Measurements from ENCODE around the genes DENND5B, FGD4 and ALG10B.

DNA sequence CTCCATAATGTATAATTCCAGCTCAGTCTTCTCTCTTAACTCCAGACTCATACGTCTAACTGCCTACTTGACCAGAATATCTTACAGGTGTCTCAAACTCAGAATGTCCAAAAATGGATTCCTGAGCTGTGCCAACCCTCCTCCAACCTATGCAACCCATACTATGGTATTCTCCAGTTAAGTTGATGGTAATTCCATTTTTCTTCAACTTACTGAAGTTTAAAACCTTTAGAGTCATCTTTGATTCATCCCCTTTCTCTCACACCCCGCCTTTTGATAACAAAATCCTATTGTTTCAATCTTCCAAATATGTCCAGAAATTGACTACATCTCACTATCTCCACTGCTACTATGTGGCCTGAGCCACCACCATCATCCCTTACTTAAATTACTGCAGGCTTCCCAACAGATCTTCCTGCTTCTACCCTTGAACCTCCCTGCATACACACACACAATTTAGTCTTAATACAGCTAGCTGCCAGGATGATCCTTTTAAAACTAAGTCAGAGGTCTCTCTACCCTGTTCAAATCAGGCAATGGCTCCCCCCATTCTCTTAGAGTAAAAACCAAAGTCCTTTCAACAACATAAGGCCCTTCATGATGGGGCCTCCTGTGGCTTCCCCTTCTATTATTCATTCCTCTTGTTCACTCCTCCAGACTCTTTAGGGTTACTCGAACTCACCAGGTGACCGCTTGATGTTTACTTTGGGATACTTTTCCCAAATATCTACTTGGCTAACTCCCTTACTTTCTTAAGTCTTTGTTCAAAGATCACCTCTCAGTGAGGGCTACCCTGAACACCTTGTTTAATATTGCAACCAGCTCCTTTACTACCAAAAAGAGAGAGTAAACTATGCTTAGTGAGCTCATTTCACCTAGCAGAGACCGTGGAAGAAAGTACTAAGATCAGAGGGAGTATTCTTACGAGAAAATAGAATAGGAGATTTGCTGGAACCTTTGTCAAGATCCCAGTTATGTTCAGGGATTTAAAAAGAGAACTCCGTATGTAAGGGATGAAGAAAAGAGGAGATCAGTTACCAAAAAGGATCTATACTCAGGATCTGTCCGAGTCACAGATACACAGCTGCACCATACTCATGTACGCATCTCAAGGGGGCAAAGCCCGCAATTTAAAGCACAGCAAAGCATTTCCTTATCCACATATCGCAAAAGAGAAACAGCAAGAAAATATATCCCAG is 30.4 kb downstream of the DENND5B start:
- RRBS, 2 experiments, result no CpG with 5 or more reads among the region's 11 CpGs
CAGE:
- cytosol, long polyA minus RNA, result no peak
- cytosol, long polyA plus RNA, result no peak
- long polyA plus RNA, result no peak
- nucleus, long polyA minus RNA, result no peak
- nucleus, long polyA plus RNA, result no peak

DNA sequence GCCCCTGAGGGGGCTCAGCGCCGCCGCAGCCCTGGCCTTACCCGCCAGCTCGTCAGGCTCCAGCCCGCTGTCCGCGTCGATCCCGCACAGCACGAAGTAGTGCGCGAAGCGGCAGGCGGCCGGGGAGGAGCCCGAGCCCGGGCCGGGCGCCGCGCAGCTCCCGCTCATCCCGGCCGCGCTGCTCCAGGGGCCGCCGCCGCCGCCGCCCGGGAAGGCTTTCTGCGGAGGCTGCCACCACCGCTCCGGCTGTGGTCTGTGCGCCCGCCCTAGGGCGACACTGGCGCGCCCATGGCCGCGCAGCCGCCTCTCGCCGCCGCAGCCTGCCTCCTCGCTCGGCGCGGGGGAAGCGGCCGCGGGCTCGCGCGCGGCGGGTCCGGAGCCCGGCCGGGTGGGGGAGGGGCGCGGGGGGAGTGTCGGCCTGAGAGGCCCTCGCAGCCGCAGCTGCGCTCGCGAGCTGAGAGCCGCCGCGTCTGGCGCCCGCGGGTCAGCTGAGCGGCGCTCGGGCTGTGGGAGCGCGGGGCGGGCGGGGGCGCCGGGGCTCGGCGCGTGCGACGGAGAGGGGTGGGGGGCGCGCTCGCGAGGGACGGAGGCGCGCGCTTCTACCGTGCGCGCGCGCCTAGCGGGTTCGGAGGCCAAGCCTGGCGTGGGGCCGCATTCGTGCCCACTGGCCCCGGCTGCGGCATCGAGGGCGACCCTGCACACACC is at the start of gene DENND5B:
TSS of gene DENND5B (minus strand) at position 472 of the 705 bp plus-strand sequence.
- RRBS, 2 experiments, result under 1 to 2% methylated on average over 9 of the region's 111 CpGs
CAGE:
- cytosol, long polyA minus RNA, result no peak
- cytosol, long polyA plus RNA, result no peak
- long polyA plus RNA, result no peak
- nucleus, long polyA minus RNA, result no peak
- nucleus, long polyA plus RNA, result no peak

DNA sequence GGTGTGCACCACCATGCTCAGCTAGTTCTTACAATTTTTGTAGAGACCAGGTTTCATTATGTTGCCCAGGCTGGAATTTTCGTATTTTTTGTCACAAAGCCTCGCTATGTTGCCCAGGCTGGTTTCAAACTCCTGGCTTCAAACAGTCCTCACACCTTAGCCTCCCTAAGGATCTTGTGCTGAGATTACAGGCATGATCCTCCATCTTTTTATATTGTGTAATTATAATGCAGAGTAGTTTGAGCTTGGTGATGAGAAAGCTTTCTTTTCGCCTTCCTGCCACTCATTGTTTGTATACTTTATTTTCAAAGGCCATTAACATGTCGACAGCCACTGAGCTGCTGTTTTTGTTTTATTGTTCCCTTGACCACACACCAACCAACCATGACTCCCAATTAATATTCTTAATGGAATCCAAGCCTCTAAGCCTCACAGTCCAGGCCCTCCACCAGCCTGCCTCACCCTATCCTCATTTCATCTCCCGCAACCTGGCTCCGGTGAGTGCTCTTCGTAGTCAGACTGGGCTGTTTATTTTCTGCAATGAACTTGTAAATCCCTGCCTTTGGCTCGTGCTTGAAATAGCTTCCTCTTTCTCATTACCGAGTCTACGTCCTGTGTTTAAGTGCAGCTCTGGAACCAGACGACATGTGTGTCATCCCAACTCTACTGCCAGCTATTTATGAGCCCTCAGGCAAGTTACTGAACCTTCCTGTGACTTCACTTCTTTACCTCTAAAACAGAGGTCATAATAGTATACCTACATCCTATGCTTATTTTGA is 12.5 kb upstream of the ETFBKMT start:
- RRBS, 2 experiments, result no CpG with 5 or more reads among the region's 11 CpGs
CAGE:
- cytosol, long polyA minus RNA, result no peak
- cytosol, long polyA plus RNA, result no peak
- long polyA plus RNA, result no peak
- nucleus, long polyA minus RNA, result no peak
- nucleus, long polyA plus RNA, result no peak

- RRBS, 2 experiments, result no CpG with 5 or more reads among the region's 6 CpGs
CAGE:
- cytosol, long polyA minus RNA, result no peak
- cytosol, long polyA plus RNA, result no peak
- long polyA plus RNA, result no peak
- nucleus, long polyA minus RNA, result no peak
- nucleus, long polyA plus RNA, result no peak
These were observed 513 bp downstream of the AMN1 start for GRCh38 chr12:31728375-31728640.

DNA sequence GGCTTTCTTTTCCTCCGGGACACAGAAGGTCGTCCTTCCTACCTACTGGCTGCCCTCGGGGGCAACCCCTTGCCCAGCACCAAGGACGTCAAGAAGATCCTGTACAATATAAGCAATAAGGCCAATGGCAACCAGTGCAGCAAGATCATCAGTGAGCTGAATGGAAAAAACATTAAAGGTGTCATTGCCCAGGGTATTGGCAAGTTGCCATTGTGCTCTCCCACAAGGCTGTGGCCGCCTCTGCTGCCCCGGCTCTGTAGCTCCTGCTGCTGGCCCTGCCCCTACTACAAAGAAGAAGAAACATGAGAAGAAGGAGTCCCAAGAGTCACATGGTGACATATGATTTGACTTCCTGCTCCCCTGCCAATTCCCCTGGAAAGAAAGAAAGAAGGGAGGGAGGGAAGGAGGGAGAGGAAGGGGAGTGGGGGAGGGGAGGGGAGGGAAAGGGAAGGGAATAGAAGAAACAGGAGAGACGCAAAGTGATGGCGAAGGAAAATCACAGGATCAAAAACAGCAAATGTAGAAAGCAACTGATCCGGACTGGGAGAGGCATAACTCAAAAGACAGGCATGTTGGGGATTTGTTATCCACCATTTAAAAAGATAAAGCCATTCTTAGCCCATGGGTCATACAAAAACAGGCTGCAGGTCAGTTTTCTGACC is 61.3 kb upstream of the RESF1 start:
- RRBS, 2 experiments, result no CpG with 5 or more reads among the region's 9 CpGs
CAGE:
- cytosol, long polyA minus RNA, result no peak
- cytosol, long polyA plus RNA, result no peak
- long polyA plus RNA, result no peak
- nucleus, long polyA minus RNA, result no peak
- nucleus, long polyA plus RNA, result no peak

DNA sequence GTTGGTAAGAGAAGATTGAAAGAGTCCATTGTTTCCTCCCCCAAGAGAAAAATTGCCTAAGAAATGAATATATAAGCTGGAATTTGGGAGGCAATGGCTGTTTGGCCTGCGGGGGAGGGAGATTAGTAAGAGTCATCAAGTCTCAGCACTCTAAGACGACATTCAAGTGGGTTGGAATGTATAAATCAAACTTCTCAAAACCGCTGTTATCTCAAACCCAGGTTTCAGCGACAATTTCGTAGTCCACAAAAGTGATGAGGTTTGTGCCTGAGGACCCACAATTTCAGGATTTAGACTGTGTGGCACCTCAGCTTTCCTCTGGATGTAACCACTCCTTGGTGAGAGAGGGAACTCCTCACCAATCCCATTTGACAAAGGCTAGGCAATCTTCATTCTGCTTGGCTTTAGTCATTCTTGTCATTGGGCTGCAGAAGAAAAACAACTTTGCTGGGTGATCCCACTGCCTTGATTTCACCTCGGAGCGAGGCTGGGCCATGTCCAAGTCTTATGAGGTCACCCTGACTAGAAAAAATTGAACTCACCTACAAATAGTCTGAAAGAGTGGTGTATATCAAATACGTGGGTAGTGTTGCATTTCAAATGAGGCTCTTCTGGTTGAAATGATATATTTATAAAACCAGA is 1.1 kb downstream of the BICD1 start:
- RRBS, 2 experiments, result no CpG with 5 or more reads among the region's 8 CpGs
CAGE:
- cytosol, long polyA minus RNA, result no peak
- cytosol, long polyA plus RNA, result no peak
- long polyA plus RNA, result no peak
- nucleus, long polyA minus RNA, result no peak
- nucleus, long polyA plus RNA, result no peak

DNA sequence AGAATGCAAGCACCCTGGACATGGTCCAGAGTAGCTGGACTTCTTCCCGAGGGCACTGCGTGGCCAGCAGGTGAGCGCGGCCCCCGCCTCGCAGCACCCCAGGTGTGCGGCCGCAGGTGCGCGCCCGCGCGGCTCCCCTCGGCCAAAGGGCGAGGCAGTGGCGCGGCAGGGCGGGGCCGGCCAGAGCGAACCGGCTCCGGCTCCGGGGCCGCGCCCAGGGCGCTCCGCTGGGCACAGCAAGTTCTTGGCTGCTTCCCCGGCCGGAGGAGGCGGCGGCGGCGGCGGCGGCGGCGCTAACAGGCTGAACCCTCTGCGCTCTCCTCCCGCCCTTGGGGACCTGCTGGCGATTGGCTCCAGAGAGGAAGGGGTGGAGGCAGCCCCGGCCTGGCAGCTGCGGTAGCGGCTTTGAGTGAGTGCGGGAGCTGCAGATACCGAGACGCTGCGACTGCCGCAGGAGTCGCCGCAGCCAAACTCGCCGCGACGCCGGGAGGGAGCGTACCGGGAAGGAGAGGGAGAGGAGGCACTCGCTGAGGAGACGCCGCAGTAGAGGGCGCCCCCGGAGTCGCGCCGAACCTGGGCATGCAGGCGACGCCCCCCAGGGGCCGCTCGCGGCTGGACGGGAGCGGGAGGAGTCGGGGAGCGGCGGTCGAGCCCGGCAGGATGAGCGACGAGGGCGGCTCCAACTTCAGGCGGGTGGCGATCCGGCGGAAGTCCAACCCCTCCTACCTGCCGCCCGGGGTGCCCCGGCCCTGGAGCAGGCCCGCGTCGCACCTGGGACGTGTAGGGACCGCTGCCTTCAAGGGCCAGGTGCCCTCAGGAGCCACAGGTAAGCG is at the start of gene FGD4:
TSS of gene FGD4 (plus strand) at position 425 of the 833 bp plus-strand sequence.
- RRBS, 2 experiments, result under 1 to 2% methylated on average over 29 to 39 of the region's 93 CpGs
CAGE:
- cytosol, long polyA minus RNA, result no peak
- cytosol, long polyA plus RNA, result no peak
- long polyA plus RNA, result no peak
- nucleus, long polyA minus RNA, result no peak
- nucleus, long polyA plus RNA, result no peak

DNA sequence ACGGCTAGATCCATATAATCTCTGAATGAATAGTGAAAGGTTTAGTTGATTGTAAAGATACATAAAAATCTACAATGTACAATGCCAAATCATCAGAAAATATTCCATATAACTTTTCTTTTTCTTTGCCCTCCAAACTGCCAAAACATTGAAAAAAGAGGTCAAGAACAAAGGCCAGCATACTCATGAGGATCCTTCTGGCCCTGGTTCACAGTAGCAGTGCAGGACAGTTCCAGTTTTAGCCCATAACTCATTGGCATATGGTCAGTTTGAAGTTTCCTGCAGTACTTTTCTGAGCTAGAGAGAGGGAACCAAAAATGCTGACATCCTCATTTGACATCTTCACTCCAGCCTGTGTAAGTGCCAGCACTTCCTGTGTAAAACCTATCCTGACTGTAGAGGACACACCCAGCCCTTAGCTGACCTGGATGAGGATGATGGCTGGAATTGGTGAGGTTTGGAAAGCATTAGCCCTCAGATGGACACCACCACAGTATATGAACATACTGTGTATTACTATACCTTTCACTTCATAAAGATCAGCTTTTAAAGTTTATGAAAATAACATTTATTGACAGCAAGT is 84.1 kb downstream of the FGD4 start:
- RRBS, 2 experiments, result no CpG with 5 or more reads among the region's 1 CpG
CAGE:
- cytosol, long polyA minus RNA, result no peak
- cytosol, long polyA plus RNA, result no peak
- long polyA plus RNA, result no peak
- nucleus, long polyA minus RNA, result no peak
- nucleus, long polyA plus RNA, result no peak

- RRBS, 2 experiments, result no CpG with 5 or more reads among the region's 3 CpGs
CAGE:
- cytosol, long polyA minus RNA, result no peak
- cytosol, long polyA plus RNA, result no peak
- long polyA plus RNA, result no peak
- nucleus, long polyA minus RNA, result no peak
- nucleus, long polyA plus RNA, result no peak
These were observed 93.3 kb downstream of the FGD4 start for GRCh38 chr12:32492610-32493142.

- RRBS, 2 experiments, result no CpG with 5 or more reads among the region's 6 CpGs
CAGE:
- cytosol, long polyA minus RNA, result start-site peak on the plus strand at chr12:32534321-32534348, 34 reads
- cytosol, long polyA plus RNA, result start-site peak on the plus strand at chr12:32534316-32534355, 181 and 190 reads in 2 replicates
- long polyA plus RNA, result start-site peak on the plus strand at chr12:32534306-32534348, 59 and 220 reads in 2 replicates
- nucleus, long polyA minus RNA, result no peak
- nucleus, long polyA plus RNA, result start-site peak on the plus strand at chr12:32534316-32534366, 1,137 and 1,279 reads in 2 replicates
These were observed 134.7 kb downstream of the FGD4 start for GRCh38 chr12:32533958-32534611.

DNA sequence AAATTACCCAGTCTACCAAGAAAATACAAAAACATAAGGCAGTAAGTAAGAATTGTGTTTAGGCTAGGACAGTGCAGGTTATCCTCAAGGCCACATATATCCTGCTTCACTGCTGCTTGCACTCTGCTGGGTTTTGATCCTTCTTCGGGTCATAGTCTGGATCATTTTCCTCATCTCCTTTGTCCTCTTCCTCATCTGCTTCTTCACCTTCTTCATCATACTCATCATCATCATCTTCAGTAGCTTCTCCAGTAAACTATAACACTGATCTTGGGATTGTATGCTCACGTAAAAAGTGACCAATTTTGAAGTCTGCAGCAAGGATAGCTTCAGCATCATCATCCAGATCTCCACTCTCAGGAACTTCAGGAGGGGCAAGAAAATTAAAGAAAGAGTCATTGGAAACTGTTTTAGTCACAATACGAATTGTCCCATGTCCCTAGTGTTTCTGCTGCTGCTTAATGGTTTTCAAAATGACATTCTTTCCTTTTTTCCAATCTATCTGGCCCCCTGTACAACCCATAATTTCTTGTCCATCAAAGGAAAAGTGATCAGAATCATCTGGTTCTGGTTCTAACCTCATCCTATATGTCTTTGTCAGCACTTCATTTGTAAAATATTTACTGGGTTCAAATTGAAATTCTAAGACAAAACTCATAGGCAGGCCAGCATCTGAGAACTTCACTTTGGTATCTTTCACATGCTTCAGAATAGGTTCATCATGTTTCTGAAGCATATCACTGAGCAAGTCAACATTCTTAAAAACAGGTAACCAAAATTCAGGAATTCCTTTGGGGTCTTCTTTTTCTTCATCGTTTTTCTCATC is 29.2 kb downstream of the YARS2 start:
- RRBS, 2 experiments, result no CpG with 5 or more reads among the region's 4 CpGs
CAGE:
- cytosol, long polyA minus RNA, result no peak
- cytosol, long polyA plus RNA, result no peak
- long polyA plus RNA, result no peak
- nucleus, long polyA minus RNA, result no peak
- nucleus, long polyA plus RNA, result no peak

- RRBS, 2 experiments, result 6 to 9% methylated on average over 2 of the region's 18 CpGs
CAGE:
- cytosol, long polyA minus RNA, result no peak
- cytosol, long polyA plus RNA, result no peak
- long polyA plus RNA, result no peak
- nucleus, long polyA minus RNA, result no peak
- nucleus, long polyA plus RNA, result no peak
These were observed 162.6 kb upstream of the ALG10B start for GRCh38 chr12:38153961-38154422.

GRCh38 chr12:38316302-38317179 is at the start of gene ALG10B:
Gene ALG10B (plus strand): TSS chr12:38316774.
- RRBS, 2 experiments, result 1 to 2% methylated on average over 3 to 6 of the region's 44 CpGs
CAGE:
- cytosol, long polyA minus RNA, result no peak
- cytosol, long polyA plus RNA, result no peak
- long polyA plus RNA, result no peak
- nucleus, long polyA minus RNA, result no peak
- nucleus, long polyA plus RNA, result no peak

- RRBS, 2 experiments, result no CpG with 5 or more reads among the region's 4 CpGs
CAGE:
- cytosol, long polyA minus RNA, result no peak
- cytosol, long polyA plus RNA, result no peak
- long polyA plus RNA, result no peak
- nucleus, long polyA minus RNA, result no peak
- nucleus, long polyA plus RNA, result no peak
These were observed 78.0 kb upstream of the CPNE8 start for GRCh38 chr12:38983415-38983725.

GRCh38 chr12:39331516-39332215 is 111.3 kb downstream of the KIF21A start:
- RRBS, 2 experiments, result no CpG with 5 or more reads among the region's 2 CpGs
CAGE:
- cytosol, long polyA minus RNA, result no peak
- cytosol, long polyA plus RNA, result no peak
- long polyA plus RNA, result no peak
- nucleus, long polyA minus RNA, result no peak
- nucleus, long polyA plus RNA, result no peak

DNA sequence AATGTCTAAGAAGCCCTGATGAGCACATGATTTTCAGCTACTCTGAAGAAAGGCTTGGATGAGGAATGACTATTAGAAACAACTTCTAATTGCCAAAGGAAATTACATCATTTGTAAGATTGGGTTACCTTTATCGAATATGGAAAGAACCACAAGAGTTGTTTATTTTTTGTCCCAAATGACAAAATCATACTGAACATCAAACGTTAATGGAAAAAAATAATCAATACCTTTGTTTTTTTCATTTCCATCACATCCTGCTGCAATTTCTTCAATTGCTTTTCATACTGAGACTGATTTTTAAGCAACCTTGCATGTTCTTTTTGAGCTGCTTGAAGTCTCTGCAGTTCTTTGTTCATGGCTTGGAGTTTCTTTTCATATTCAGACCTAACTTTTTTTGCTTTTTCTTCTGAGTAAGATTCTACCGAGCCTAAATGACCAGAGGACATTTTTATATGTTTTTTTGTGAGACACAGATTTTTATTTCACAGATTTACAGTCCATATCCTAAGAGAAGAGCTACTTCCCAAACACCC is 102.9 kb downstream of the KIF21A start:
- RRBS, 2 experiments, result no CpG with 5 or more reads among the region's 3 CpGs
CAGE:
- cytosol, long polyA minus RNA, result no peak
- cytosol, long polyA plus RNA, result no peak
- long polyA plus RNA, result no peak
- nucleus, long polyA minus RNA, result no peak
- nucleus, long polyA plus RNA, result no peak

DNA sequence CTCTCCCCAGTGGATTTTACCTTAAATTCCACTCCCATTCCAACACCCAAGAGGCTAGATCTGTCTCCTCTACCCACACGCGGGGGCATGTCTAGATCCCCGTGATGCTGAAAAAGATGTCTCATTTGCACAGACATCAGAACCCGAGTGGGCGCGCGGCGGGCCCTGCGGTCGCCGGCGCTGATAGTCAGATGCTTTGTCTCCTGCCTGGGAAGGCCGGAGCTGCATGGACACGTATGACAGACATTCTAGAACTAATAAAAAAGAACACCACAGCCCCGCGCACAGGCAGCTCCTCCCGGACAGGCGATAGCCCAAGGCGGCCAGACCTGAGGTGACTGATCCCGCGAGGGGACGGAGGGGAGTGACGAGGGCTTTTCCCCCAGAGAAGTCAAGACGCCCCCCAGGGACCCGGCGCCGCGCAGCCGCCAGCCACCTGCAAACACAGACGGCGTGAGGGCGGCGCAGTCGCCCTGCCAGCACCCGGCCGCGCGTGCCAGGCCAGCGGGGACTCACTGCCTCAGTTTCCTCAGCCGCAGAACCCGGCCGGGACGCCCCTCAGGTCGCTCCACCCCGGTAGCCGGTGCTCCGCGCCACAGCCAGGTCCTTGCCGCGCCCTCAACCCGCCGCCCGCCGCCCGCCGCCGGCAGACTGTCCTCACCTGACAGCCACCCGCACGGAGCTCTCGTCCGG is 508 bp downstream of the KIF21A start:
- RRBS, 2 experiments, result 1 to 2% methylated on average over 39 of the region's 61 CpGs
CAGE:
- cytosol, long polyA minus RNA, result no peak
- cytosol, long polyA plus RNA, result no peak
- long polyA plus RNA, result no peak
- nucleus, long polyA minus RNA, result no peak
- nucleus, long polyA plus RNA, result no peak

GRCh38 chr12:39443928-39444219 is 954 bp upstream of the KIF21A start:
CAGE:
- cytosol, long polyA minus RNA, result no peak
- cytosol, long polyA plus RNA, result no peak
- long polyA plus RNA, result no peak
- nucleus, long polyA minus RNA, result no peak
- nucleus, long polyA plus RNA, result no peak

DNA sequence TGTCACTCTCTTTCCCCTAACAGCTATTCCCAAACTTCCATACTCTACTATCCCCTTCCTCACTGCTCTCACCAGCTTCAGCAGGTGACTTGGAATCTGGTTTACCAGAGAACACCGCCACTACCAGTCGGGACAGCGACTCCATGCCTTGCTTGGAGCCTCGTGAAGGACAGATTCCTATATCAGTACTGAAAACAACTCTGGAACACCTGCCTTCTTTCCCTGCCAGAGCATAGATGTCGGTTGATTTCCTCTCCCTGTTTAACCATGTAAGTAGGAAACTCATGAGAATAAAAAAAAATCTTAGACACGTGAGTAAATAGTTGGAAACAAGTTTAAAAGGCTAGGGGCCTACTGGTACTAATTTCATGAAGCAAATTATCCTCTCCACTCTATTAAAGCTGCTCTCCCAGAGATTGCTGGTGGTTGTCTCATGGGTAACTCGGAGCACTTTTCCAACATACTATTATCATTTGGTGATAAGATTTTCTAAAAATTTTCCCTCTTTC is 213.1 kb downstream of the C12orf40 start:
- RRBS, 2 experiments, result no CpG with 5 or more reads among the region's 7 CpGs
CAGE:
- cytosol, long polyA minus RNA, result no peak
- cytosol, long polyA plus RNA, result no peak
- long polyA plus RNA, result no peak
- nucleus, long polyA minus RNA, result no peak
- nucleus, long polyA plus RNA, result no peak

DNA sequence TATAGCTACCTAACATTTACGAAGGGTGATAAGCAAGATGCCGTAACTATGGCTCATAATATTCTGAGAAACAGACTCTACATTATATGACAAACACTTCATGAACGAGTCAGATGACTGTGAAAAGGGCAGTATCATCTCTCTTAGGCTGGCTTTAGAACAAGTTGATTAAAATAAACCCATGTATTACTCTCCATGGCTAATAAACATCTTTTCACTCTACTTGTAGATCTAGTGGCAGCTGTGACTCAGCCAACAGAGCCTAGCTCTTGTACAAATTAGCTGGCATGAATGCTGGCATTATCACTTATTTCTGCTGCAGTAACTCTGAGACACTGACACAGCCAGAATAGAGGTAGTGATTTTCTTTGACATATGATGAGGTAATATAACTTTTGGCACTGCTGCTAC is 47.1 kb downstream of the SLC2A13 start:
- RRBS, 2 experiments, result no CpG with 5 or more reads among the region's 3 CpGs
CAGE:
- cytosol, long polyA minus RNA, result no peak
- cytosol, long polyA plus RNA, result no peak
- long polyA plus RNA, result no peak
- nucleus, long polyA minus RNA, result no peak
- nucleus, long polyA plus RNA, result no peak